ENCODE results near the genes VSTM2L and ADIG.

- RRBS, result 5% methylated on average over 4 of the region's 70 CpGs
Observed at GRCh38 chr20:37902569-37903334, at the start of gene VSTM2L. TSS of gene VSTM2L (plus strand) at chr20:37903127.

- RRBS, result no CpG with 5 or more reads among the region's 2 CpGs
Observed at GRCh38 chr20:38094147-38094885, 60.8 kb downstream of the RPRD1B start.

DNA sequence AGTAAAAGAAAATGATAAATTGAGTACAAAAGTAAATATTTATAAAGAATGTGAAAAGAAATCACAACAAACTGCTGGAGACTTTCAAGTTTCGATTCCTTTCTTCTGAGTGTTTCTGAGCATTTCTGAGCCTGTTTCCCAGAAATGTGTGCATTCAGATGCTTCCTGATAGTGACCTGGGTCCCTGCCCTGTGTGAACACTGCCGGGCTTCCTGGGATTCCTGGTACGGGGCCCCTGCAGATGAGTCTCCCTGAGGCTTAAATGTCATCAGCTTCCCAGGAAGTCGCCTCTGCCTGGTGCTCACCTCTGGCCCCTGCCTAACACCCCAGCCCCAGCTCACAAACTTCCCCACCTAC lies 42.1 kb downstream of the TGM2 start:
- RRBS, result no CpG with 5 or more reads among the region's 4 CpGs

- RRBS, result no CpG with 5 or more reads among the region's 16 CpGs
Observed at GRCh38 chr20:38129760-38130586, 35.1 kb downstream of the TGM2 start.

GRCh38 chr20:38162167-38162617 lies 2.9 kb downstream of the TGM2 start:
- RRBS, result no CpG with 5 or more reads among the region's 3 CpGs

DNA sequence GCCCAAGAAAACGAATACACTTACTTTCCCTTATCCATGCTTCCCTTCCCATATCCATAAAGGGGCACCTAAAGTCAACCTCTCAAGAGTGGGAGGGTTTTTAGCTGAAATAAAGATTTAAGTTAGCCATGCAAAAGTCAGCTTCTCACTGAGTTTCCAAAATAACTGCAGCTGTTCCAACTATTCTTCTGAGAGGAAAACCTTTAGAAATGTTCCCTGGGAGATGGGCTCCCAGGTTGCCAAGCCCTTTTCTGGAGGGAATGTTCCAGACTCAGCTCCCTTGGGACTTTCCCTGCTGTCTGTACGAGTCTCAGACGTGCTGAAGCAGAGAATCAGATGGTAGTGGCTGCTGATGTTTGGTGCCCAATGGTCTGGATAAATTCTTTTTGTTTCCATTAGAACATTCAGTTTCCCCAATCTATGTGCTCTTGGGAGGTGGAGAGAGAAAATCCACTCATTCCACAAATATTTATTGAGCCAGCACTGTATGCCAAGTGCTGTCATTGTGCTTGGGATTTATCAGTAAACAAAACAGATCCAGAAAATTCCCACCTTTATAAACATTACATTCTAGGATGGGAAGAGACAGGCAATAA lies 48.8 kb downstream of the LBP start:
- RRBS, result no CpG with 5 or more reads among the region's 3 CpGs

GRCh38 chr20:38550701-38551951 lies 29.9 kb upstream of the ADIG start:
- RRBS, result no CpG with 5 or more reads among the region's 9 CpGs

- RRBS, result no CpG with 5 or more reads among the region's 5 CpGs
Observed at GRCh38 chr20:38580774-38581338, at the start of gene ADIG. TSS of gene ADIG (plus strand) at chr20:38581197.

GRCh38 chr20:38767260-38767824 lies 19.1 kb downstream of the ACTR5 start:
- RRBS, result no CpG with 5 or more reads among the region's 9 CpGs

DNA sequence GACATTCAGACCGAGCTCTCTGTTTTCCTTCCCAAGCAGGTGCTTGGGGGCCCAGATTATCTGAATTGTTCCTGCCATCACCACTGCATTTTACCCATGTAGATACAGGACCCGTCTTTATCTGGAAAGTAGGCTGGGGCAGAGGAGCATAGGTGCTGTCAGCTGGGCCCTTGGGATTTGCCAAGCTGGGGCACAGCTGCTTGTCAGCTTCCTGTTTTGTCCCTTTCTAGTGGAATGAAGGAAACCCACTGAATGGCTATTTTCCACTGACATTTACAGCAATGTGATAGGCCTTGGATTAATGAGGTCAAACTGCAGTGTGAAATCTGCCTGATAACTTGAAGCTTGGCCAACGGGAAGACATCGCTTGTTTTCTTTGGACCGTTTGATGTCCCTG lies 6.6 kb downstream of the PPP1R16B start:
- RRBS, result no CpG with 5 or more reads among the region's 5 CpGs

DNA sequence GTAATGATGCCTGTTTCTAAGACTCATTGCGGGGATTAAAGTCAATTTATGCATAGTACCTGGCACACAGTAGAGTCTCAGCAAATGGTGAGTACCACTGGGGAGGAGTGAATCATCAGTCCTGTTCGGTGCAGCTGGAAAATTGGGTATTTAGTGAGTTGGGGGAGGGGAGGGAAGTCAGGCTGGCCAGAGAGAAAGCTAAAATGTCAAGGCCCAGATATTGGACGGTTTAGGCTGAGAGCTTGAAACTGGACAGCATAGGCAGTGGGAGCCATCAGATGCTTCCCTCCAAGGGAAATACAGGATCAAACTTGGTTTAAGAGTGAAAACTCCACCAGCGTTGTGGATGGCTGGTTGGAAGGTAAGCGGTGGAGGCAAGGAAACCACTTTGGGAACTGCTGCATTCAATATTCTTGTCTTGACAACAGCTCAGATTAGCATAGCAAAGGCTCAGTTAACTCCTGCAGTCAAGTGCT lies 12.8 kb downstream of the PPP1R16B start:
- RRBS, result no CpG with 5 or more reads among the region's 5 CpGs

DNA sequence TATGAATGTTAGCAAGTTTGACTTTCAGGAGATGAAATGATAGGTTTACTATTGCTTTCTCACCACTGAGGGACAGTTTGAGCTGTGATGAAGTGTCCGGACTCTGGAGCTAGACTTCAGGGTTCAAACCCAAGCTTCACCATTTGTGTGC lies 8.2 kb downstream of the DHX35 start:
- RRBS, result no CpG with 5 or more reads among the region's 1 CpG

DNA sequence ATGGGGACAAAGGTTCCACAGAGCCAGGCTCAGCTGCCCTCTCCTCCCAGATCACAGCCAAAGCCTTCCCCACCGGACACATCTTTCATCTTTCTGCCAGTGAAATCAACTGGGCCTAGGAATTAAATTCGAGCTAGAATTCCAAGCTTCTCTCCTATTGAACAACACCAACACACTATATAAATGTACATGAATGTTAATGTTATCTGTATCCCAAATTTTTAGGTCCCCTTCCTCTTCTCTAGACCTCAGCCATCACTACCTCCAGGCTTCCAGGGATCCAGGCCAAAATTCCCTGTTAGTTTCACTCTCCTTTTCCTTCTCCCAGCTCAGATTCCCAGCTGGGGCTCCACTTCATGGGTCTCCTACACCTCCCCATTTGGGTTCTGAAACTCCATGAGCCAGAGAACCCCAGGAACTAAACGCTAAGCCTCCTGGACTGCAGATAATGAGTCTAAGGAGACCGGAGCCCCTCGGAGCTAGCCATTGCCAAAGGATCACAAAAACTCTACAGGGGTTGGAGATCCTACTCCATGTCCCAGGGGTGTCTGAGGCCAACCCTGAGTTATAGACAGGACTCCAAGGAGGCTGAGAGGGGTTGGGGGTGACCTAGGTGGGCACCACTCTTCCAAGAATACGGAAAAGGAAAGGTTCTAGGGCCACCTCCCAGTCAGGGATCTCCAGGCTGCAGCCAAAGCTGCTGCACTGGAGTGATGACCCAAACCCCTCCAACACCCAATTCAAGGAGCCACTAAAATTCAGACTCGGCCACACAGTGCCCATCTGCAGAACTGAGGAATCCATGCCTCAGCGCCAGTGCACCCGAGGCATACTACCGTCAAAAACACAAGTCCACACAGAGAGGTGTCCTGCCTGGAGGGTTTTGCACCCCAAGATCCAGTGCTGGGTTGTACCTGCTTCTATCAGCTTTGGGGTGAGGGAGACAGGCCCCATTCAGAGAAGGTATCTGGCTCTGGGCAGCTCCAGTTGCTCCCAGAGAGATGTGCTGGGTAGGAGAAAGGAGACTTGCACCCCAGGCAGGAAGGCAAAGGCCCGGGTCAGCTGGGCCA lies 4.3 kb downstream of the MAFB start:
- RRBS, result no CpG with 5 or more reads among the region's 11 CpGs

DNA sequence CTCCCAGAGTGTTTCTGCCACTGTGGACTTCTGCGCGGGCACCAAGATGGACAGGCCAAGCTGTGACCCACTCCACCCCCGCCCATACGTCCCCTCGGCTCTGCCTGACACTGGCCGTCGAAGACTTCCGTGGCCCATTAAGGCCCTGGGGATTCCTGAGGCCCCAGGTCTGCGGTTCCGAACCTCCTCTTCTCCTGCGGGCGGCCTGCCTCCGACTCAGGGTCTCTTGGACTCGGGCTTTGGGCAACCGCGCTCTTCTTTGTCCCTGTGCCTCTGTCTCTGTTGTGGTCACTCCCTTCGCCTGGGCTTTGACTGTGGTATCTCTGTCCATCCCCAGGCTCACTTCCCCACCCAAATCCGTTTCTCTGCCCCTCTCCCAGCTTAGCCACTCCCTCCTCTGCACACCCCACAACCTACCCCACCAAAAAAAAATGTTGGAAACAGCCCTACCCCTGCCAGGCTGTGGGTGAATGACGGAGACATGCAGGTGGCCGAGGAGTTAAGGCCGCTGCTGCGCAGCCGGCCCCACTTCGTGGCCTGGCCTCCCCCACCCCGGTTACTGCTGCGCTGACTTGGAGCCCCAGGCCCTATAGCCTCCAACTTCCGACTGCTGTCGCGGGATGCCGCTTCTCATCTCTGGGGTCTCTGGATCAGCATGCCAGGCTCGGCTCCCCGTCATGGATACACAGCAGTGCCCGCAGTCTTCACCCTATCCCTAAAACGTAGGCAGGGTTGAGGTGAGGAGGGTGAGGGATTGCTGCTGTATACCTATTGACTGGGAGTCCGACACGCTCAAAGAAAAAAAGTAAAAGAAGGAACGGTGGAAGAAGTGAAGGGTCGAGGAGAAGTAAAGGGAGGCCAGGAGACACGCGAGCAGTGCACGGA lies 2.6 kb upstream of the MAFB start:
- RRBS, result no CpG with 5 or more reads among the region's 41 CpGs

DNA sequence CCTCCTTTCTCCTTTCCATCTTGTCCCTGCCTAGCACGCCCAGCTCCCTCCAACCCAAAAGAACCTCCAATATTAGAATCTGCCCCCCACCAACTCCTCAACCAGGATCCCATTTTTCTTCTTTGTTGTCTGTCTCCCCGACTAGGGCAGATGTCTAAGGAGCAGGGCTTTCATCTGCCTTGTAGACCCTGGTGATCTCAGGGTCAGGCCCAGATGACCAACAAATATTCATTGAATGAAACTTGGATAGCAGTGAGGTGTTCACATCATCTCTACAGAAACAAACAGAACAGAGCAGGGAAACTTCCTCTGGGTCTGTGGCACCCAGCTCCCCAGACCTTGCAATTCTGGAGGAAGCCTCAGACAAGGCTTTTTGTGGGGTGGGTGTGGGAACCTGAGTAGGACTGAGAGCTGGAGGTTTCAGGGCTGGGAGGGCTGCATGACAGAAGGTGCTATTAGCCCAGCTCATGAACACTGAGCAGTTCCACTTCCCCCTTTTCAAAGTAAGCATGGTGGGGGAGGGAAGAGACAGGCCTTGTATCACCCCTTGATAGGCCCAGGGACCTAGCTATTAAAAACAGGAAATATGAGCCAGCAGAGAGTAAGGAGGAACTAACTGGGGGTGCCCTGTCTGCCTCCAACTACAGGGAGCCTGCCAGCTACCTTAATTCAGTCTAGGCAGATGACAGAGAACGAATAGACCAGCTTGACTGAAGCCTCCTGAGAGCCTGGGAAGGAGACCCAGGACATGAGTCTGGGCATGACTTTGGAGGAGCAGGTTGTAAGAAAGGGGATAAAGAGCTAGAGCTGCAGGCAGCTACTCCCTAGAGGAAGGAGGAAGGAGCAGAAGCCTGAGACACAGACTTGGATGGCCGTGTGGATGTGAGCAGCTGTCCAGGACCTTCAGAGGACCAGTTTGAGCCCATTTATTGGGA lies 37.2 kb upstream of the TOP1 start:
- RRBS, result no CpG with 5 or more reads among the region's 4 CpGs

- RRBS, result no CpG with 5 or more reads among the region's 8 CpGs
Observed at GRCh38 chr20:41011274-41012224, 17.1 kb upstream of the TOP1 start.

DNA sequence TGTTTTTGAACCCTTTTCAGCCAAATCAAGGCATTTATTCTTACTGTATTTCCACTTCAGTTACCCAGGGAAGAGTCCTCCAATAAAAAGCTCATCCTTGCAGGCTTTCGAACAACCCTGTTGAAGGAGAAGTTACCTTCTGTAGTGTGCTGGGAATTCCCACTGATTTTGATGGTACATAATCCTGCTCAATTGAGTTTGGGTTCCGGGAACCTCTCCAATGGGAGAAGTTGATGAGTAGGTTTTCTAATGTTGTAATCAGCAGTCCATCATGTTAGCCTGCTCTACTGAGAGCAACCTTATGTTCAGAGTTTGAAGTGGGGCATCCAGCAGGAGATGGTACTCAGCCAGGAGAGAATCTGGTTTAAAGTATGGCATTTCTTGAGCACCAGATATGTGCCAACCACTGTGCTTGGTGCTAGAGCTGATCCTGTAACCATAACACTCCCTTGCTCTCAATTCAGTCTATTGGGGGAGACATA lies 1.9 kb downstream of the TOP1 start:
- RRBS, result no CpG with 5 or more reads among the region's 2 CpGs

- RRBS, result no CpG with 5 or more reads among the region's 5 CpGs
Observed at GRCh38 chr20:41069841-41070322, 41.3 kb downstream of the TOP1 start.

GRCh38 chr20:41080945-41081435 lies 52.4 kb downstream of the TOP1 start:
- RRBS, result no CpG with 5 or more reads among the region's 1 CpG

GRCh38 chr20:41095220-41096090 lies 41.9 kb upstream of the PLCG1 start:
- RRBS, result no CpG with 5 or more reads among the region's 5 CpGs

All from brain (tissue), 1 donor.